Parotid gland (tissue), 1 donor: ENCODE data around the genes ST6GAL2, GCC2 and SEPTIN10.

- PRO-cap, result no peak
These were observed 5.8 kb downstream of the CD8B2 start for GRCh38 chr2:106492883-106493531.

DNA sequence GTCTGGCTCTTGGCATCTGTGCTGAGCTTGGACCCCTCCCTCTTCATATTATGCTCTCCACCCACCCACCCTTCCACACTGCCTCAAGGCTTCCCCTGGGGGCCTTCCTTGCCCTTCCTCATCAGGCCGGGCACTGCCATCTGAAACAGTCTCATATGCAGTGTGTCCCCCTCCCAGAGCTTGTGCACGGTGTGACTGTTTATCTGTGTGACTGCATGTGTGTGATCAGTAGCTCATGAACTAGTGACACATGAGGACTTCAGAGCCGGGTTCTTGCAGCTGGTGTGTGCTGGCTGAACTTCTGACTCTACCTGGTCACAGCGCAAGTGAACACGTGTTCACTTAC, 51.5 kb downstream of the CD8B2 start:
- PRO-cap, result no peak

DNA sequence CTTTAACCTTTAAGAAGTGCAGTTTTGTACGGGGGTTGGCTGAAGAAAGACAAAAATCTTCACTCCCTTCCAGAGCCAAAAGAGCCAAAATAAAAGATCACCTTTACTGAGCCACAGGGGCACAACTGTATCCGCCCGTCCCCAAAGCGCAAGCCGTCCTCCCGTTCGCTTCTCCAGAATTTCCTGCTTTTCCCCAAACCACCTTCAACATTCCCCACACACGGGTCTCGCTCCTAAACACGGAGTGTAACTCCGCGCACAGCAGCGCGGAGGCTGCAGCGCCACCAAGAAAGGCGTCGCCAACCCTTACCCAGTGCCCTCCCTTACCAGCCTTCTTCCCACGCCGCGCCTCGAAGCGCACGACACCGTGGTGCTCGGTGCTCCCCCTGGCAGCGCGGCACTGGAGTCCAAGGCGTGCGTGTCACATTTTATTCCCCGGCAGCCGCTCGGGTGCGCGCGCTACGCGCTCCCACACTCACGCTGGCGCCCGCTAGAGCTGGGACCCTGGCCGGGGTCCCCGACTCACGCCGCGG, at the start of gene ST6GAL2:
TSS of gene ST6GAL2 (minus strand) at position 402 of the 533 bp plus-strand sequence.
- PRO-cap, result no peak

DNA sequence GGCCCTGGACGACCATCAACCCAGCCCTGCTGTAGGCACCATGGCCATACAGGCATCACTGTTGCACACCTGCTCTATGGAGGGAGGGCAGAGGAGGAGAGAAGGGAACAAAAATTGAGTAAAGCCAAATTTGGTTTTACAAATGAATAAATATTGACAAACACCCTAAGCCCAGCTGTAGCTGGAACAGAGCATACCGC, 20.1 kb upstream of the SULT1C2 start:
- PRO-cap, result unidirectional peak, plus-strand start at position 90 of the sequence

GRCh38 chr2:108448952-108449375, at the start of gene GCC2:
Gene GCC2, plus strand, starts transcription at chr2:108449206.
- PRO-cap, result bidirectional peak, plus-strand start at chr2:108449222, minus-strand start at chr2:108449110

GRCh38 chr2:108471306-108472265, 22.6 kb downstream of the GCC2 start:
- PRO-cap, result no peak

GRCh38 chr2:108475333-108476025, 26.5 kb downstream of the GCC2 start:
- PRO-cap, result no peak

DNA sequence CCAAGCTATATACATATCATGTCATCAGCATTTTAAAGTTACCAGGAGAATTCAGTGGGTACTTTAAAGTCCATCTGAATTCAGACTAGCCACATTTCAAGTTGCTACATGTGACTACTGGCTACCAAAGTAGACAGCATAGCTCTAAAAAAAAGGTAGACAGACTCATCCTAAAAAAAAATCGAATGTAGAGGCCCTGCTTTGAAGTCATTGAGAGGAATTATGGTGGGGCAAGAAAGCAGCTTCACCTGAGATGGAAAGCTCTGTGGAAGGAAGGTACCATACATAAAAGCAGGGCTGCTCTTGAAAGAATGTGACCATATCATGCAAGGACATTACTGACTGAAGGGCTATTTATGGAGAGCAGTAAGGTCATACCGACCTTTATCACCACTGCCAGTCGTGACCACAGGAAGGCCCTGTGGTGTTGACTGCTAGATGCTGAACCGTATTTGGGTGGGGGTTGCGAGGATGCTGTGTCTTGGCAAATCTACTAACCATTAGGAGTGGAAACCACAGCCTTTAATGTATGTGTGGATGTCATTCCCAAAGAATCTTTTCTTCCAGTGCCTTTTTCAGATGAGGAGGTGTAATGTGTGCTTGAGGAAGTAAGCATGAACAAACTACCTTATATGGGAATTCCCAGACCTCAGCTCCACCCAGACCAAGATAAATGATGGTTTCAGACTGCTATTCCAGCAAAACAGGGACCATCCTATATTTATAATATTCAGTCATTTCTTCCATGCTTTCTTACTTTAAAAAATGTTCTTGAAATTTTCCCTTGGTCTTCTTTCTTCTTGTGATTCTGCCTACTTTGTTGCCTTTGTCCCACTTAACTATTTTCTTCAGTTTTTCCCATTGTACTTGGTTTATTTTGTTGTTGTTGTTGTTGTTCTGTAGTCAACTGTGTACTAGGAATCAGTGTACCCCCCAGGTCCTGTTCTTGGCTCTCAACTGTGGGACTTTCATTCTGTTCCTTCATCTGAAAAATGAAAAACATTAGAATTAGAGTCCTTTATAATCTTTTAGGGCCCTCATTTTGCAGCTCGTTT, 60.8 kb downstream of the LIMS1 start:
- PRO-cap, result no peak

- PRO-cap, result no peak
These were observed 62.0 kb downstream of the LIMS1 start for GRCh38 chr2:108596099-108596828.

- PRO-cap, result no peak
These were observed 72.7 kb downstream of the LIMS1 start for GRCh38 chr2:108606868-108607488.

DNA sequence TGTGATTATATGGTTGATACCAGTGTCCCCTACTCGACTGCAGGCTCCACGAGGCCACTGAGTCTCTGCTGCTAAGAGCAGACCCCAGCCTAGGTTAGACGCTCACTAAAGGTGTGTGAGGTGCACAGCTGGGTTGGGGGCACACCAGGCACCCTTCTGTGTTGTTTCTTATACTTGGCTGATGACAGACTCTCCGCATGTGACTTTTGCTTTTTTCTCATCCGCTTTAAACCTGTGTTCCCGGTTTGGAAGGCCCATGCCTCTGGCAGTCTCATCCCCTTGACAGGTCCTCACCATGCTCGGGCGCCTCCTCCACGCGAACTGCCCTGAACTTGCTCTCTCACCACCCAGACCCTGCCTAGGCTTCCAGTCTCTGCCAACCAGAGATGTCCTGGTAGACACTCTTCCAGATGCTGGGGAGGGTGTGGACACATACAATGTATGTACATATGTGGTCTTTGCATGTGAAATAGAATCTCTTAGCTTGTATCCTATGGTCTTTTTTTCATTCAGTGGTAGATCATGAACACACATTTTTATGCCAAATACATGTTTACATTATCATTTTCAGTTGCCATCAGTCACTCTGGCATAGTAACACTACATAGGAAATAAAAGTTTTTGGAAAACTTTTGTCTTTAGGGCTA, 79.8 kb downstream of the LIMS1 start:
- PRO-cap, result no peak

DNA sequence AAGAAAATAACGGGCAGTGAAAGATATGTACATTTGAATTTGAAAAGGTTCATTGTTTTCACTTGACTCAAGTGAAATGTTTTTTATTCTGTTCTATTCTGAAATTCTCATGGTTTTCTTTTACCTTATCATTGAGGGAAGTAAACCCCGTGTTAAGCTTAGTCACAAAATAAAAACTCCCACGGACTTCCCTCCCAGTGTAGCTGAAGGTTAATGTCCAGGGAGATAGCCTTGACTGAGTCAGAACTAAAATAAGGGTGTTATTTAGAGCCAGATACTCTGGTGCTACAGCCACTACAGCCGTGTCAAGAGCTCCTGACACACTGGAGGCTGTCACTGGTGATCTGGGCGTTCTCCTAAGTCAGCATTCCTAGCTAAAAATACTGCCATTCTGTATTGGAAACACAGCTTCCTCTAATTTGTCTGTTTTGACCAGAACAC, 82.0 kb upstream of the RANBP2 start:
- PRO-cap, result unidirectional peak, plus-strand start at position 294 of the sequence

- PRO-cap, result no peak
These were observed 21.7 kb upstream of the CCDC138 start for GRCh38 chr2:108764637-108765515.

- PRO-cap, result no peak
These were observed 42.7 kb downstream of the SH3RF3 start for GRCh38 chr2:109171416-109172328.

- PRO-cap, result no peak
These were observed 72.5 kb downstream of the SH3RF3 start for GRCh38 chr2:109201369-109201949.

- PRO-cap, result bidirectional peak, plus-strand start at chr2:109332750, minus-strand start at chr2:109332584
These were observed 203.4 kb downstream of the SH3RF3 start for GRCh38 chr2:109332218-109333040.

GRCh38 chr2:109513936-109514718, 99.6 kb downstream of the SEPTIN10 start:
- PRO-cap, result no peak

DNA sequence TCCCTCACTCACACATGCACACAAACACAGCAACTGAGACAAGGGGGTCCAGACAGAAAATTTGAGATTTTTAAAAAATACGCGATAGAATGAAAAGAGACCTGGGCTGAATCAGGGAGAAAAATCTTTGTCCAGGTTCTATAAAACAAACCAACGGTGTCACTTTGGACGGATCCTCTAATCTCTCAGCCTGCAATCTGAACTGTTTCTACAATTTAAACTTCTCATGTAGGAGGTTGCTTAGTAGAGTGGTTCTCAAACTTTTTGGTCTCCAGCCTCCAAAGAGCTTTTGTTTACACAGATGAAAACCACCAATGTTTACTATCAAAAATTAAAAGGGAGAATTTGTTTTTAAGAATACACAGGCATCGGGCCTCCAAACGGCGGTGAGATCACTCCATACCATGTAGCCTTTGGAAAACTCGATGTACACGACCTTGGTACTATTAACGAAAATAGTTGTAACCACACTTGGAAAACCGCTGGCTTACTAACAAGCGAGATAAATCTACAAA, 1.0 kb downstream of the SEPTIN10 start:
- PRO-cap, result no peak

GRCh38 chr2:109613224-109614280, at the start of gene SEPTIN10:
Gene SEPTIN10, minus strand, starts transcription at chr2:109613966.
- PRO-cap, result bidirectional peak, plus-strand start at chr2:109614397, minus-strand start at chr2:109614155

DNA sequence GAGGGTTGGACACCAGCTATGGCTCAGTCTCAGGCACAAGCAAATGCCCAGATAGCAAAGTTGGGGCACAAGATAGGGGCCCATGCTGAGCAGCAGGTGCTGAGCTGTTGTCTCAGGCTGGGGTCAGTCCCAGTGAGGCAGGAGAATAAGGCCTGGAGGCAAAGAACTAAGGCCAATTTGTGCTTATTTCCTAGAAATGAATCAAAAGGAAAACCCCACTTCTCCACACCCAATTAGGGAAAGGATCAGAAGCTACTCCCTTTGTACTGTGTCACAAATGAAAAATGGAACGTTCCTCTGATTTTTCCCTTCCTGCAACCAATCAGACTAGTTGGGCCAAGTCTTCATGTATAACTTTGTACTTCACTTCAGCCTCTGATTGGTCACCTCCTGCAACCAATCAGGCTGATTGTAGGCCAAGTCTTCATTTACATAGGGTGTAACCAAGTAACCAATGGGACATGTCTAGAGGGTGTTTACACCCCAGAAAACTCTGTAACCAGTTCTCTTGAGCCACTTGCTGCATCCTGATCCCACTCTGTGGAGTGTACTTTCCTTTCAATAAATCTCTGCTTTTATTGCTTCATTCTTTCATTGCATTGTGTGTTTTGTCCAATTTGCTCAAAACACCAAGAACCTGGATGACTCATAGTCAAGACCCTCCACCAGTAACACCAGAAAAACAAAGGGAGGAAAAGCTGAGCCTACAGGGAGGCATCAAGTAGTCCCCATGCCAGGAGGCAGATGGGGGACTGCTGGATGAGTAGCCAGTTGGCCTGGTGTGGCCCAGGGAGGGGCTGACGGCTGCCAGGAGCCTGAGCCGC, 45.9 kb downstream of the SOWAHC start:
- PRO-cap, result no peak